Skeletal muscle cell (primary cell): ENCODE data around the genes ZNF408 and ACP2.

- RRBS: no CpG with 5 or more reads among the region's 23 CpGs
These were observed 66.7 kb downstream of the PRDM11 start for GRCh38 chr11:45213006-45213744.

DNA sequence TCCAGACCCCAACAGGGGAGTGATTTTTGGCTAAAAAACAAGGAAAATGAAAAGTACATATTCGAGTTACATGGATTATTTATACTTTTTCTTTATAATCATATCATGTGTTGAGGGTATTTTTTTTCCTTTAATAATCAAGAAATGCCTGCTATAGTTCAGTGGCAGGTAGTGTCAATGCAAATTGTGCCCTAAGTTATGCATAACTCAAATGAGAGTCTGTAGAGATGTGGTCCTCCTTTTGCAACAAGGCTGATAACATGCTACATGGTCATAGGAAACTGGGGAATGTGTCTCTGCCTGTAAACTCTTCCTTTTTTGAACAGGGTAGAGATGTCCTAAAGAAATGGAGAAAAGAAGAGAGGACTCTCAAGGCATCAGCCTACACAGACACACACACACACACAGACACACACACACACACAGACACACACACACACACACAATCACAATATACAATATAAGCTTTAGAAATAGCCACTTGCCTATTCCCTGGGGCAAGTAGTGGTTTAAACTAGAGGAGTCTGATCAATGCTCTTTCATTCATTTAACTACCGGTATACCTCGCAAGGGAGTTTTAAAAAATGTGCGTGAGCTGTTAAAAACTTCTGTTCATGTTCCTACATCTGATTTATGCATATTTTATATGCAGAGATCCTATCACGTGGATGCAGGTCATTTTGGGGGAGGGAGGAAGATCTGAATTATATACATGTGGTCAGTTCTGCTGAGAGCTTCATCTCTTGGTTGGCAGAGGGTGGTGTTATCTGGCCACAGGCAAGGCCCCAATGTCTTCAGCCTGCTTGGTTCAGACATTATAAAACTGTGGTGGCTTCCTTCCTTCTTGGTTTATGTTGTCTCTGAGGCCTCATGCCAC, 56.8 kb downstream of the SYT13 start:
- RRBS: no CpG with 5 or more reads among the region's 5 CpGs

- RRBS: no CpG with 5 or more reads among the region's 17 CpGs
These were observed 56.6 kb upstream of the CHST1 start for GRCh38 chr11:45721907-45722484.

GRCh38 chr11:45842829-45844009, 4.1 kb upstream of the CRY2 start:
- RRBS: no CpG with 5 or more reads among the region's 29 CpGs

- RRBS: no CpG with 5 or more reads among the region's 9 CpGs
These were observed 18.2 kb downstream of the CRY2 start for GRCh38 chr11:45865350-45865916.

- RRBS: no CpG with 5 or more reads among the region's 2 CpGs
These were observed 10.1 kb upstream of the MAPK8IP1 start for GRCh38 chr11:45875109-45875949.

- RRBS: no CpG with 5 or more reads among the region's 41 CpGs
These were observed 1.2 kb downstream of the CREB3L1 start for GRCh38 chr11:46278200-46279554.

- RRBS: no CpG with 5 or more reads among the region's 8 CpGs
These were observed 34.9 kb upstream of the DGKZ start for GRCh38 chr11:46312115-46313029.

GRCh38 chr11:46362561-46363564, 15.6 kb downstream of the DGKZ start:
- RRBS: 57% methylated on average over 4 of the region's 27 CpGs

- RRBS: no CpG with 5 or more reads among the region's 3 CpGs
These were observed 29.5 kb downstream of the ARHGAP1 start for GRCh38 chr11:46670997-46671310.

- RRBS: 1% methylated on average over 19 of the region's 48 CpGs
These were observed at the start of gene ZNF408 for GRCh38 chr11:46700451-46701365. Gene ZNF408 (plus strand): TSS chr11:46701031.

DNA sequence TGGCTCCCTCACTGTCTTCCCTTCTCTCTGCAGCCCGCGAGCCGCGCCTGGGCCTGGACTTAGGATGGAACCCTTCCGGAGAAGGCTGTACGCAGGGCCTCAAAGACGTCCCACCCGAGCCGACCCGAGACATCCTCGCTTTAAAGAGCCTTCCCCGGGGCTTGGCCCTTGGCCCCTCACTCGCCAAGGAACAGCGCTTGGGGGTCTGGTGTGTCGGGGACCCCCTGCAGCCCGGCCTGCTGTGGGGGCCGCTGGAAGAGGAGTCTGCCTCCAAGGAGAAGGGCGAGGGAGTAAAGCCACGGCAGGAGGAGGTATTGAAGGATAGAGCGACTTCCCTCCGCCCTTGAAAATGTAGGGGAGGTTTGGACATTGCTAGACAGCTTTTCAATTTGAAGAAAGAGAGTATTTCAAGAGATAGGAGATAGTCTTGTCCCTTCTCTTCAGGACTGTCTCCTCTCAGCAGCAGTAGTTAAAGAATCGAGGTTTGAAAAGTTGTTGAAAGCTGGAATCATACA, 592 bp downstream of the ZNF408 start:
- RRBS: 2% methylated on average over 9 of the region's 22 CpGs

DNA sequence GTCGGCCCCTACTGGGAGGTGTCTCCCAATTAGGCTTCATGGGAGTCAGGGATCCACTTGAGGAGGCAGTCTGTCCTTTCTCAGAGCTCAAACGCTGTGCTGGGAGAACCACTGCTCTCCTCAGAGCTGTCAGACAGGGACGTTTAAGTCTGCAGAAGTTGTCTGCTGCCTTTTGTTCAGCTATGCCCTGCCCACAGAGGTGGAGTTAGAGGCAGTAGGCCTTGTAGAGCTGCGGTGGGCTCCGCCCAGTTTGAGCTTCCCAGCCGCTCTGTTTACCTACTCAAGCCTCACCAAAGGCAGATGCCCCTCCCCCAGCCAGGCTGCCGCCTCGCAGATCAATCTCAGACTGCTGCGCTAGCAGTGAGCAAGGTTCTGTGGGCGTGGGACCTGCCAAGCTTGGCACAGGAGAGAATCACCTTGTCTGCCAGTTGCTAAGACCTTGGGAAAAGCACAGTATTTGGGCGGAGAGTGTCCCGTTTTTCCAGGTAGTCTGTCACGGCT, 57.8 kb downstream of the ARFGAP2 start:
- RRBS: no CpG with 5 or more reads among the region's 13 CpGs

DNA sequence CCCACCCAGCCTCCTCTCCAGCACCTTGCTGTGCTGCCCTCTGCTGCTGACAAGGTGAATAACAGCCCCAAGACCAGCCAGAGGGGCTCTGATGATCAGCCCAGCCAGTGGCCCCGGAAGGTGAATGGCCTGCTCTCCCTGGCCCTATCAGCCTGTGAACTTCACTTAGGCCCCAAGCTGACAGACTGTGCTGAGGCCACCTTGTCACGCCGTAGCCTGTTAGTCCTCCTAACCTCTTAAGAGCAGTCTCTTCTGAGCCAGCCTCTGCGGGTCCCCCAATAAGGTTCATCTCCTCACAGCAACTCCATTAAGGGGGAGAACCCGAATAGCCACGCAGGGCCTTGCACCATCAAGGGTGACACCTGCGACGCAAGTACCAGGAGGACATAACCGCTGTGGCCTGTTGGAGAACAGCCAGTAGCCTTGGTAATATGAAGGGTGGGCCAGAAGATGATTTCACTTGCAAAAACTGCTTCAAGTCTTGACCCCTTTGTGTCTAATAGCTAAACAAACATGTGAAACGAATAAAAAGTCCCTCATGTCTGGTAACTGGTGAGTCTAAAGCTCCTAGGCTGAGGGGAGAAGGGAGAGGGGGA, 14.9 kb downstream of the ARFGAP2 start:
- RRBS: no CpG with 5 or more reads among the region's 10 CpGs

DNA sequence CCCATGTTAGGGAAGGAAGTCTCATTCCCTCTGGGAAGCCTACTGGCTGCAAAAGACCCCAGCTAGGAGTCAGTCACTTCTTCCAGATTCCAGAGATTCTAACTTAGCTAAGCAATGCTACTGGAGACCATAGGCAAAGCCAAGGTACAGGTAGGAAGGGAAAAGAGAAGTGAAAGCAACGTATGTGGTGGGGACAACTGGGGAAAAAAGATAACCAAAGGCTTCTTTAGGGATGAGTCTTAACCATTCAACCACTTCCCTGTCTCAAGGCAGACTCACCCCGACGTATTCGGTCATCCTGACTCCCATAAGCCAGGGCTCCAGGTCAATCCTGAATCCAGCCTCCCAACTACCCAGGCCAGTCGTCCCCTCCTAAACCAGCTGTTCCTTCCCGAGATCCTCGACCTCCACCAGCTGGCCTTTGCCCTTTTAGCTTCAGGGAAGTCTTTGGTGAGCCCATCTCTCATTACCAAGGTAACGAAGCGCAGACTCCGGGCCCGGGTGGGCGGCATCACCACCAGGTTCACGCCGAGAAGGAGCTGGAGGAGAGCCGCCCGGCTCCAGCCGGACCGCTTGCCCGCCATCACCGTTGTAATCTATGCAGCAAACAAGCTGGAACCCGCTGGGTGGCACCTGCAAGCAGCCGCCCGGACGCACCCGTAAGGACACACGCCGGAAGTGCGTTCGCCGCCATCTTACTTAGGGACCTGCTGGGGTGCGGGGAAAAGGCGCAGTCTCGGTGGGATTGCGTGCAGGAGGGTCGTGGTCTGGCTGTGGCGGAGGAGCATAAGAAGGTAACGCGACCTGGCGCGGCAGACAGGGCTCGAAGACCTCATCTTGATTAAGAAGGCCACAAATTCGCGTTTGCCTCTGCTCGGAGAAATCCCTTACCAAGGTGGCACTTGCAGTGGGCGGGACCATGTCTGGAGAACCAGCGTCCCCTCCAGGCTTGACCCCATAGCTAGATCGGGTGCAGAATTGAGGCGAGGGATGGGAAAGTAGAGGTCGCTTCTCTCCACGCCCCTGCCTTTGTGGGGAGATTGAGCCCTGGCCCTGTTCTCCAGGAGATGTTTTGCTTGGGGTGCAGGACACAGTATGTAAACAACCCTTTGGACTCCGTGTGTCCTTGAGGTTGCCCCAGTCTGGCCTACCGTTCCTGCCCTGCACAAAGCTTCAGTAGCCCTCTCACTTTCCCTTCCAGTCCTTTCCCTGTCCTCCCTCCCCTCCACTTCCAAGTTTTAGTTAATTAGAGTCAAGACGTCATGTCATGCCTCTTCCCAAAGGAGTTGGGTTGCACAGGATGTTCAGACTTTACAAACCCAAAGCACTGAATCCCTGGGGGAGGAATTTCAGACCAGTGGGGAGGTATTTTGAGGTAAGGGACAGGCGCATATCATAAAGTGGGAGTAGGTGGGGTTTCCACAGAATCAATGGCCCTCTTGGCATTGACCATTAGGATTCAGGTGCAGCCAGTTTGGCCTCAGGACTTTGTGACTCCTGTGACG, at the start of gene ACP2:
Gene ACP2, minus strand, starts transcription at position 609 of the 1,505 bp plus-strand sequence.
- RRBS: 1% methylated on average over 13 of the region's 55 CpGs

DNA sequence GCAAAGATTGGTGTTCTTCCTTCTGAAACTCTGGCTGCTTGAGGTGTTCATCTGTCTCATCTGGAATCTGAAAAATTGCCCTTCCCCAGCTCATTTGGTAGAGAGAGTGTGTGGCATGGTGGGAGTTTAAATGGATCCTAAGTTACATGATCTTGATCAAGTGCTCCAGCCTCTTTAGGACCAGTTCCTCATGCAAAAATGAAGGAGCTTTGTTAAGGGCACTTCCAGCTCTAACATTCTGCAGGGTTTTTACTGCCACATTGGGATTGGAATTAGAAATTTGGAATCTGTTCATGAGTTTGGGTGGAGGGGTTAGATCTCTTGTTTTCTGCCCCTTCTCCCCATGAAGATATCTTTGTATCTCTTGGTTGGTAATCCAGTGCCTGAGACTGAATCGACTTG, 34.3 kb downstream of the NR1H3 start:
- RRBS: no CpG with 5 or more reads among the region's 1 CpG

DNA sequence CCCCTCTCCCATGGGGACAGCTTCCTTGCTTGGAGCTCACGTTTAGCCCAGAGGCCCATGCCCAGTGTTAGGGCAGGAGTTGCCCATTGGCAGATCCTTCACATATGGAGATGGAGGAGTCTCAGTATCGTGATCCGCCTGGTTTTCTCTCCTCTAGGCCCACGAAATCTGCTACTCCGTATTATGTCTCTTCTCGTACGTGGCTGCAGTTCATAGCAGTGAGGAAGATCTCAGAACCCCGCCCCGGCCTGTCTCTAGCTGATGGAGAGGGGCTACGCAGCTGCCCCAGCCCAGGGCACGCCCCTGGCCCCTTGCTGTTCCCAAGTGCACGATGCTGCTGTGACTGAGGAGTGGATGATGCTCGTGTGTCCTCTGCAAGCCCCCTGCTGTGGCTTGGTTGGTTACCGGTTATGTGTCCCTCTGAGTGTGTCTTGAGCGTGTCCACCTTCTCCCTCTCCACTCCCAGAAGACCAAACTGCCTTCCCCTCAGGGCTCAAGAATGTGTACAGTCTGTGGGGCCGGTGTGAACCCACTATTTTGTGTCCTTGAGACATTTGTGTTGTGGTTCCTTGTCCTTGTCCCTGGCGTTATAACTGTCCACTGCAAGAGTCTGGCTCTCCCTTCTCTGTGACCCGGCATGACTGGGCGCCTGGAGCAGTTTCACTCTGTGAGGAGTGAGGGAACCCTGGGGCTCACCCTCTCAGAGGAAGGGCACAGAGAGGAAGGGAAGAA, 23.4 kb downstream of the MYBPC3 start:
- RRBS: no CpG with 5 or more reads among the region's 19 CpGs

DNA sequence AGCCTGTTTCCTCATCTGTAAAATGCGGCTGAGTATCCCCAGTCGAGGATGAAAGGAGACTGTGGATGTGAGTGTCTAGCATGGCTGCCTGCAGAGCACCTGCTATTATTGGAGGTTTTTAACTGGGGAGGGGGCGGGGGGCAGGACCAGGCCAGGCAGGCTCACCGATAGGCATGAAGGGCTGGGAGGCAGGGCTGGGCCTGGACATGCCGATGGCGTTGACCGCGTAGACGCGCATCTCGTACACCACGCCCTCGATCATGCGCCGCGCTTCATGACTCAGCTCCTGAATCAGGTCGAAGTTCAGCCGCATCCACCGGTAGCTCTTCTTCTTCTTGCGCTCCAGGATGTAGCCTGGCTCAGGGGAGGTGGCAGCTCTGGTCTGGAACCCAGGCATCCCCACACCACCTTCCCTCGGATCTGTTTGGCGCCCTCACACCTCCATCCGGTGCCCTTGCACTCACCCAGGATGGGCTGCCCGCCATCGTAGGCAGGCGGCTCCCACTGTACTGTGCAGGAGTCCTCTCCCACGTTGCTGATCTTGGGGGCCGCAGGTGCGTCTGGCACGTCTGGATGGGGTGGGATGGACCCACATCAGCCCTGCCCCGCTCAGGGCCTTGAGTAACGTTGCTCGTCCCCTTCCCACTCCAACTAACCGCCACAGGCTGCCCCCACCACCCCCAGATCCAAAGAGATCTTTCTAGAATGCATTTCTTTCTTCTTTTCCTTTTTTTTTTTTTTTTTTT, 15.1 kb downstream of the MYBPC3 start:
- RRBS: no CpG with 5 or more reads among the region's 34 CpGs

DNA sequence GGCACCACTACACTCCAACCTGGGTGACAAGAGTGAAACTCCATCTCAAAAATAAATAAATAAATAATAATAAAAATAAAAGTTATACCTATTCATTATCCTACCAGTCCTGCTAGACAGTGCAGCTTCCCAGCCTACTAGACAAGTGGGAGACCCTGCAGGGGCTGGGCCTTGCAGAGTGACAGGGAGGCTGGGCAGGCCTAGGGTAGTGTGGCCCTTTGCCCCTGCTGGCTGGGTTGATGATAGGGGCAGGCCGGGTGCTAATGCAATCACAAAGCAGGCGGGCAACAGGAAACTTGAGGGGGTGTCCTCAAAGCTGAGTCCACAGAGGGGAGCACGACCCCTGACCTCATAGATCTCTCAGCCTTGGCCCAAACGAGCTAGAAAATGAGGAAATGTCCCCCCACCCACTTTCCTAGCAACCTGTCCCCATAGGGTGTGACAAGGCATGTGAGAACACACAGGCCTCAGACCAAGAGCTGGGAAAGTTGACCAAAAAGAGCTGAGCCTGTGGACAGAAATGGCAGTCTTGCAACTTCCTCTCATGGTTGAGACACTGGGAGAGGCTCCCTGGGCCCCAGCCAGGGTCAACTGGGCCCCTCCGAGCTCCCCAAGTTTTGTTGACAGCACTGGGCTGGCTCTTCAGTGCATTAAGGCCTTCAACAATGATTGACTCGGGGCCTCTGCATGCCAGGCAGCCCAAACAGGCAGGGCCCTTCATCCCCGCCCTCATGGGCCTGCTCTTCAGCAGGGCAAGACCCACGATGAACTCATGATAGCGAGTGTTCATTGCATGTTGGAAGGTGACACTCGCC, 9.6 kb upstream of the SPI1 start:
- RRBS: no CpG with 5 or more reads among the region's 10 CpGs

- RRBS: no CpG with 5 or more reads among the region's 14 CpGs
These were observed 13.5 kb upstream of the SPI1 start for GRCh38 chr11:47391653-47392346.